ENCODE data around the genes TMEM241, RMC1 and TAF4B.

DNA sequence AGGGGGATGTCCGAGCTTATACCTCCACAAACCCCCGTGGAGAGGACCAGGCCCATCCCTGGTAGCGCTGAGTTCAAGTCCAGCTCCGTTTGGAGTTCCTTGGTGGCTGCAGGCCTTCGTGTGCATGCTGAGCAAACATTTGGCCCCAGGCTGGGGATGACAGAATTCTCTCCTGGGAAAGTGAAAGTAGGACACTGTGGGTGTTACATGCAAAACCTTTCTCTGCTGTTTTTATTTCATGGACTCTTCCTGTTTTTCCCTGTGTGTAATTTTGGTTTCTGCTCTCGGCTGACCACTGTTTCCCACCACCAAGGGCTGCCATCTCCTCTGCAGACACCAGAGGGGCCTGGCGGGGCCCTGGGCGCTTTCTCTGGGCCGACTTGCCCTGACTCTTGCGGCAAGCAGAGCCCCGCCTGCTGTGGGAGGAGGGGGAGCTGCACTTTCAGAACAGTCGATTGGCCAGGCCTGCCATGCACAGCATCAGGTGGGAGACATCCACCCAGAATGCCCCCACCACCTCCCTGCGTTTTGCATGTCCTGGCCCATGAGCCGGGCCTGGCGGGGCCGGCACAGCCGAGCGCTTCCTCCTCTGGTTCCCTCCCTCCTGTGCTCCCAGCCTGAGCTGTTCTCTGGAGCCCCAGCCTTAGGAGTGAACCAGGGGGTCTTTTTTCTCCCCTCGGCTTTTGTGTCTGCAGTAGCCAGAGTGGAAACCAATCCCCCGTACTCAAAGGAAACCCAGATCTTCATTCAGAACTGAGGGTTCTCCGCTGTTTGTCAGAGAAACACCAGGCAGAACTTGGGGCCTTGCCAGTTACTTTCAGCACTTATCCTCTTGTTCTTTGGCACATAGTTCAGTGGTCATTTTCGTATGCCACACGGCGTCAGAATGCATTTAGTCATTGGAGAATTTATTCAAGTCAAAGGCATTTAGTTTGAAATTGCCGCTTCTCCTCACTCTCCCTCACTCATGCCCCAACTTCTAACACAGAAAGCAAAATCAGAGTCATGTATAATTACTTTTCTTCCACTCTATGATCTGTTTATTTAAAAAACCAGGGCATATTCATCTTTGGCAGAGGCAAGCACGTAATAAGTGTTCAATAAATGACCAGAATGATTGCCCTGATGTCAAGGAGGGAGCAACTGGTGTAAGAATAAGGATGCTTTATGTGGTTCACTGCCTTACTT lies 102.6 kb downstream of the CABLES1 start:
- PRO-cap, result no peak

GRCh38 chr18:23253448-23254163 lies 118.3 kb downstream of the CABLES1 start:
- PRO-cap, result no peak

DNA sequence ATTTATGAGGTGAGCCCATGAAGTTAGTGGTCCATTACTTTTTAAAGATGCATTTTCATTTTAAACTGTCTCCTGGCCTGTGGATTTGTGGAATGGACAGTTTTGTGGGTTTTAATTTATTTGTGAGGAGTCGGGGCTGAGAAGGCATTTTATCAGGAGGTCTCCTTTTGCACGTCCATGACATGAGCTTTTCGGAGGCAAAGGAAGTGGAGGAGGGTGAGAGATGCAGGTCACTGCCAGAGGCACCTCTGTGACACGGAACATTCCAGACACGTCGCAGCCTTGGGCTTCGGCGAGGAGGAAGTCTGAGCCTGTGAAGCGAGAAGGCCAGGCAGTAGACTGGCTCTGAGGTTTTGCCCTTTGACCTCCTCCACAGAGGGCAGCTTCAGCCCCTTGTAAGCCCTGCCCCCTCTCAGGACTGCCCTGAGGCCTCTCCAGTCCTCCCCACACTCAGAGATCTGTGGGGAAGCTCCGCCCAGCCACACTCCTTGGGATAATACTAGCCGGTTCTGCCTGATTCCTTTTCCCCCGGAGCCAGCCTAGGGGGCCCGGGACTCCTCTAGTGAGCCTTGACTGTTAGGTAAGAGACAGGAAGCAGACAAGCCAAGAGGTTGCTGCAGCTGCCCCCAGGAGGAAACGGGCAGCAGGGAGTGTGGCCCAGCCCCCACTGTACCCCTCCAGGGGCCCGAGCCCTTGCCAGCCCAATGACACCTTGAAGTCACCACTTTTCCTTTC lies 124.3 kb downstream of the CABLES1 start:
- PRO-cap, result unidirectional peak, plus-strand start at position 298 of the sequence

GRCh38 chr18:23265418-23265748 lies 130.1 kb downstream of the CABLES1 start:
- PRO-cap, result no peak

- PRO-cap, result no peak
These were observed 36.2 kb downstream of the TMEM241 start for GRCh38 chr18:23401294-23402264.

GRCh38 chr18:23437208-23438205 lies at the start of gene TMEM241:
Gene TMEM241, minus strand, starts transcription at chr18:23437961.
- PRO-cap, result unidirectional peak, minus-strand start at chr18:23437683; unidirectional peak, minus-strand start at chr18:23437871

DNA sequence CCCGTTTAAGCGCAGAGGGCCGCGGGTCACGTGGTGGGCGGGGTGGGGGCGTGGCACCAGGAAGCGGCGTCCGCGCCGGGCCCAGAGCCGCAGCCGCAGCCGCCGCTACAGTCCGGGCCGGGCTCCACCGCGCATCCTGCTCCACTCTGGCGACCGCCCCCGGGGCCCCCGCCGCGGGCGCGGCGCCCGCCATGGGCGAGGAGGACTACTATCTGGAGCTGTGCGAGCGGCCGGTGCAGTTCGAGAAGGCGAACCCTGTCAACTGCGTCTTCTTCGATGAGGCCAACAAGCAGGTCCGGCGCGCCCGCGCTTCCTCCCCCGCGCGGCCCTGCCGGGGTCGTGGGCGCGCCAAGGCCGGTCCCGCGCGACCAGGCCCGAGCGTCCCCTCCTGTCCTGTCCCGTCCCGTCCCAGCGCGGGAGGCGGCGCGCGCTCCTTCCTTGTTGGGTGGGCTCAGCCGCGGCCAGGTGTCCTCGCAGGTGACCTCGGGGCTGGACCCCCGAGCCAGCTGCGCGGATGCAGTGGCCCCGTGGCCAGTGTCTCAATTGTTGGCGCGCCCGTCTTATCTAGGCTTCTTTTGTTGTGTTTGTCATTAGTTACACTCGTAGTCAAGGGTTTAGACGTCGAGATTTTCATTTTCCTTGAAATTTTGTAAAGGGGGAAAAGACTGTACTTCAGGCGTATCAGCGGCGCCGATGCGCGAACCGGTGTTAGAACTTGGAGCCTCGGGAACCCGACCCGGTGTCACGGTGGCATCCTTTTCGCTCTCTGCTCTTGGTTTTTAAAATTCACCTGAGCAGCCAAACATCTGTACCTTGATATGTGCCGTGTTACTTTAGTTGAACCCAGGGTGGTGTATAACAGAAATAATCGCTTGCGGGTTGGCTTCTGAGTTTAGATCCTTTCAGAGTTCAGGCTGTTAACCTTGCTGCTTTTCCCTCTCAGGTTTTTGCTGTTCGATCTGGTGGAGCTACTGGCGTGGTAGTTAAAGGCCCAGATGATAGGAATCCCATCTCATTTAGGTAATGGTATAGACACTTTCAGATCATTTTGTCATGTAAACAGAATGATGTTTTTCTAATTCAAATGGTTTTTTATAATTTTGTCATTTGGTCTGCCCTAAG lies at the start of gene RMC1:
RMC1 (plus strand) TSS at position 84 of the 1,122 bp plus-strand sequence.
- PRO-cap, result bidirectional peak, plus-strand start at position 110 of the sequence, minus-strand start outside the sequence; bidirectional peak, plus-strand start at position 687 of the sequence, minus-strand start at position 536 of the sequence

DNA sequence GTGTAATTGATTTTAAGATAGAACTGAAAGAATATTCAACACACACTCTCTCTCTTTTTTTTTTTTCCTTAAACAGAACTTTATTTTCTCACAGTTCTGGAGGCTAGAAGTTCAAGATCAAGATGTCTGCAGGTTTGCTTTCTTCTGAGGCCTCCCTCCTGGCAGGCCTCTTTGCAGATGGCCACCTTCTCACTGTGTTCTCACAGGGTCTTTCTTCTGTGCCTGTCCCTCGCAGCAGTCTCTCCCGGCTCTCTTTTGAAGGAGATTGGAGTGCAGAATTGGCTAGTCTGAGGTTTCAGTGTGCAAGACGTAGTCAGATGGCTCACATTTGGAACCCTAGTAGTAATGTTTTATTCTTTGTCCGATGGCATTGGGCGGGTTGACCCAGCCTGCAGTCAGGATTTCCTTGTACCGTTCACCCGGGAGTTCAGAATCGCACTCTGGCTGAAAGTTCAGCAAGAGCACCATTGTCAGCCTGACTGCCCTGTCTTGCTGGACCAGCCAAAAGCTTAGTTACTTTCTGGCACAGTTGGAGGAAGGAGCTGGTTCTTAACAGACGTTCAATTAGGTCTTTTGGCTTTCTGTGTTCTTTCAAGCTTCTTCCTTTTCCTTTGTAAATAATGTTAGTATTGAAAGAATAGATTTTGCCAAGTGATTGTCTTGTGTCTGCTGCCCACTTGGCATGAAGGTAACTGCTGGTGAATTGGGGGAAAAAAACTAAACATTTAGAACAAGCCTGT lies 18.5 kb downstream of the RMC1 start:
- PRO-cap, result no peak

- PRO-cap, result no peak
These were observed 78.2 kb upstream of the TTC39C start for GRCh38 chr18:23936347-23936705.

GRCh38 chr18:23998765-23999241 lies 15.8 kb upstream of the TTC39C start:
- PRO-cap, result no peak

DNA sequence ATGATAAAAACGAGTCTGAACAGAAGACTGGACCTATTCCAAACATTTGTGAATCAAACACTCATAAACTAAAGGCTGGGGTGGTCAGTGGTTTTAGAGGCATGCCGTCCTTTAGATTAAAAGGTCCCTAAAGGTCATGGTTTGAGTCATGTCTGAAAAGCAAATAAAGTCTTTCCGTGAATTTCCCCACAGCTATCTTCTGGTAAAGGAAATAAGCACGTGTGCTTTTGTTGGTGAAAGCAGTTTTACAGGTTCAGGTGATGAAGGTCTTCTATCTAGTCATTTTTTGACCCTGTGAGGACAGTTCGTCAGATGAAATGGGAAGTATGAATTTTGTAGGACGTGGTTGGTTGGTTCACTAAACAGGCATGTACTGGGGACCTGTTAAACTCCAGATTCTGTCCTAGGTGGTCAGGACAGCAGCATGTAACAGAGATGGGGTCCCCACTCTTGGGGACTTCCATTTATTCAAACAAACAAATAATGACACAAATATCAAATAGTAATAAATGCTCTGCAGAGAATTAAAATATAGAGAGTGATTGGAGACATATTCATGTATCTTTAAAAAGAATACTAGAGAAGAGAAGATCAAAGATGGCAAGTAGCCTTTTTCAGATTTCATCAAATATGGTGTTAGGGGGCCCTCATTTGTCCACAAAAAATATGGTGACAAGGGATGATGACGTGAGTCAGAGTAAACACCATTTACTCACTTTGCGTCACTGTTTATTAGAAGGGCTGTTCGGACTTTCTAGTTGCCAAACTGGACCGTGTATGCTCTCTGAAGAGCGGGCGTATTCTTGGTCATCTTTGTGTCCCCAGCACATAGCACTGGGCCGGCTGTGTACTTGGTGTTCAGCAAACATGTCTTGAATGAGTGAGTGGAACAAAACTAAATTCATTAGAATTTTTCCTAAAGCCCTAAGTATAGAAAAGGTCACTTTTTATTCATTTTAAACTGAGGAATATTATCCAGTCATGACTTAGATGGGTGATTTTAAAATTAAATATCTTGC lies 37.3 kb downstream of the TTC39C start:
- PRO-cap, result no peak

- PRO-cap, result no peak
These were observed 364.4 kb downstream of the ZNF521 start for GRCh38 chr18:24987523-24987976.

DNA sequence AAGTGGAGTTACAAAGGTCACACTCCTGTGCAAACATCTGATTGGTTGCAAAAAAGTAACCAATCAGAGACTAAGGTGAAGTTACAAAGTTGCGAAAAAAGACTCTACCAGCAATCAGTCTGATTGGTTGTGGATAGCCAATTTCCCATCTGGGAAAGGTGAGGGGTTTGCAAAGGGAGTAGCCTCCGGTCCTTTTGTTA lies 131.9 kb downstream of the SS18 start:
- PRO-cap, result no peak

- PRO-cap, result no peak
These were observed 45.0 kb downstream of the SS18 start for GRCh38 chr18:26045259-26045989.

DNA sequence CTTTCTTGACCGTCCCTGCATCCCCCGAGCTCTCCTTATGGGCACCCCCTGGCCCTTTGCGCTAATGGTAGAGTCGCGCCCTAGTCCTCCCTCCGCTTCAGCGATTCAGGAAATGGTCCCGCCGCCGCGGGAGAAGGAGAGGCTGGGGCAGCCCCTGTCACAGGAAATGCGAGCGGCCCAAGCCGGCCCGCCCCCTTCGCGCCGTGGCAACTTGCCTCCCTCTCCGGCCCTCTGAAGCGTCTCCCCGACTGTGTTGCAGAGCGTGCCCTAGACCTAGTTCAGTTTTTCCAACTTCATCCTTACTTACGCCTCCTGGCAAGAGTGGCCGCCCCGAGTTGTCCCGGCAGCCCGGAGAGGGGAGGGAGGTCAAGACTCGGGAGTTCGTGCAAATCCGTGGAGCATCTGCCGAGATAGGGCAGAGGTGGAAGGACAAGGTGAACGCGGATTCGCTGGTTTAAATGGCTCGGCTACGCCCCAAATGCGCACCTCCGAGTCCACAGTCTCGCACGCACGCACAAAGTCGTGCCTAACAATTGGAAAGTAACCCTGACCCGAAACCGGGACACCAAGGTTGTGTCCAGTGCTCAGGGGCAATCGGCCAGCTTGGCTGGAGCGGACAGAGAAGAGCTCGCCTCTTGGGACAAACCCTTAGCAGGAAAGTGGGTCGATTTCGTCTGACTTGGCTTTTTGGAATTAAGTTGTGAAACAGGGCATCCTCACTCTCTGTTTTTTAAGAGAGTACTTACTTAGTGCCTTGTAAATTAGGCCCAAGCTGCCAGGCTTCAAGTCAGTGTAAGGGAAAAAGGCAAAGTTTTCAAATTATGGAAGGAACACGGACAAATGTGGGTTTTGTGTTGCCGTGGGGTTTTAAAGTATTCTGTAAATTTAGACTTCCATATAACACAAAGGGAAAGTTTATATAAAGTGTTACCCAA lies 643 bp upstream of the SS18 start:
- PRO-cap, result bidirectional peak, plus-strand start at position 111 of the sequence, minus-strand start outside the sequence

DNA sequence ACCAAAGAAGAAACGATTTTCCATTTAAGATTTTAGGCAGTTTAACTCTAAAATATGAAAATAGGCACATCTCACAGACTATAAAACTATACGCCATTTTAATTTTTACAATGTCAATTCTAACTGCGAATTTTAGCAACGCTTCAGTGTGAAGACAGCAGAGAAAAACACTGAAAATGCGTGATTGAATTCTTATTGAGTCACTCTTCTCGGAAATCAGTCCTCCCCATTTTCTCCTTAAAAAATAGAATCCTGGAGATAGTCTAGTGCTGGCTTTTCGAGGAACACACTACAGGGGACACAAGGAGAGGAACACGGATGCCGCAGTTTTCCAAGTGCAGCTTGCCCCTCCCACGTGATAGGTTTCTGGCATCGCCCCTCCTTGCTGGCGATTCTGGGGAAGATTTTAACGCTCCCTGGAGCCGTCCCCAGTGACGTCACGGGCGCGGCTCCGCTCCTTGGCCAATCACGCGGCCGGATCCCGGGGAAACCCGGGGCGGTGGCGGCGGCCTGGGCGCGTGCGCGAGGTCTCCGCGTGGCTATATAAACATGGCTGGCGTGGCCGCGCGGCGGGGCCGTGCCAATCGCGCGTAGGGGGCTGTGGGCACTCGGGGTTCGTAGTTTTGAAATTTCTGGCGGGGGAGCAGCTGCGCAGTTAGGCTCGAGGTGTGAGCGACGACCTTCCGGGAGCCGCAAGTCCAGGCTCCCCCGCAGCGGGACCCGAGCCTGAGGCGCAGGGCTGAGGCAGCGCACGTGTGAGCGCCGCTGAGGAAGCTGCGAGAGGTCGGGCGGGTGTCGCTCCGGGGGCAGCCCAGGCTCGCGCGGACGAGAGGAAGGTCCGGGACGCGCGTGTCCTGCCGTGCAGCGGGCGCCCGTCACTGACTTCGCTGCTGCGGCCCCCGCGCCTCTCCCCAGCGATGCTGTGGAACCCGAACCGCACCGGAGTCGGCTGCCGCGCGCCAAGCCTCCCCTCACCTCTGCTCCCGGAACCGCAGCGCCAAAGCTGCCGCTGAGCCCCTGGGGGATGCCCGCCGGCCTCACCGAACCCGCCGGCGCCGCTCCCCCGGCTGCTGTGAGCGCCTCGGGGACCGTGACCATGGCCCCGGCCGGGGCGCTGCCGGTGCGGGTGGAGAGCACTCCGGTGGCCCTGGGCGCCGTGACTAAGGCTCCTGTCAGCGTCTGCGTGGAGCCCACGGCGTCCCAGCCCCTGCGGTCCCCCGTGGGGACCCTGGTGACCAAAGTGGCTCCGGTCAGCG lies at the start of gene TAF4B:
TAF4B (plus strand) TSS at position 536 of the 1,256 bp plus-strand sequence.
- PRO-cap, result bidirectional peak, plus-strand start at position 572 of the sequence, minus-strand start at position 331 of the sequence

- PRO-cap, result no peak
These were observed 117.0 kb upstream of the KCTD1 start for GRCh38 chr18:26665328-26665706.

- PRO-cap, result no peak
These were observed 143.0 kb downstream of the CHST9 start for GRCh38 chr18:27041982-27042617.

GRCh38 chr18:27142550-27143448 lies 42.3 kb downstream of the CHST9 start:
- PRO-cap, result no peak

GRCh38 chr18:27184056-27184995 lies 782 bp downstream of the CHST9 start:
- PRO-cap, result no peak